H7 (cell line): ENCODE measurements around the genes WDR86 and KMT2C.

DNA sequence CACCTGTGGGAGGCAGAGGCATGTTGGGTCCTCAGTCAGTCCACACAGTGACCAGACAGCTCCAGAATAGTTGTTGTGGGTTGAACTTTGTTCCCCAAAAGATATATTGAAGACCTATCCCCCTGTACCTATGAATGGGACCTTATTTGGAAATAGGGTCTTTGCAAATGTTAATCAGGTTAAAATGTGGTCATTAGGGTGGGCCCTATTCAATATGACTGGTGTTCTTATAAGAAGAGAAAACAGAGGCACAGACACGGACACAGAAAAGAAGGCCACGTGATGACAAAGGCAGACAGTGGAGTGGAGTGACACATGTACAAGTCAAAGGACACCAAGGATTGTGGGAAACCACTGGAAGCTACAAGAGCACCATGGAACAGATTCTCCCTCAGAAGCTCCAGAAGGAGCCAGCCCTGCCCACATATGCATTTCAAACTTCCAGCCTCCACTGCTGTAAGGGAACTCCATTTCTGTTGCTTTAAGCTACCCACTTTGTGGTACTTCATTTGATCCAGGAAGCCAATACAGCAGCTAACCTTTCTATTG lies 9.3 kb upstream of the GBX1 start:
- RAMPAGE, long total RNA, result no peak

DNA sequence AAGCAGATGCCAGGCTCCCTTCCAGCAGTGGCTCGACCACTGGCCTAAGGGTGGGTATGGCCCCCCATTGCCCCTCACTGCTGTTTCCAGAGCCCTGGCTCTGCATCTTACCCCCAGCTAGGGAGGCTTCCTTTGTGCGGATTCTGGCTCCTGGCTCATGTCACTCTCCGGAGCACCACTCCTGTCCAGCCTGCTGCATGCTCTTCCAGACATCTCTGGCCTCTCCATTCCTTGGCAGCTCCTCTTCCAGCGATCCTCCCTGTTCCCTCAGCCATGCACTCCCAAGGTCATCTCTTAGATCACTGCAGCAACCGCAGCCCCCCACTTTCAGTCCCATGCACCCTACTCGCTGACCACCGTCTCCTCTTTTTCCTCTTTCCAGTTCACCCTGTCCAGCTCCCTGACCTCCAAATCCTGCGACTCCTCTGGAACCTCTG lies 6.8 kb upstream of the SMARCD3 start:
- RAMPAGE, long total RNA, result no peak

DNA sequence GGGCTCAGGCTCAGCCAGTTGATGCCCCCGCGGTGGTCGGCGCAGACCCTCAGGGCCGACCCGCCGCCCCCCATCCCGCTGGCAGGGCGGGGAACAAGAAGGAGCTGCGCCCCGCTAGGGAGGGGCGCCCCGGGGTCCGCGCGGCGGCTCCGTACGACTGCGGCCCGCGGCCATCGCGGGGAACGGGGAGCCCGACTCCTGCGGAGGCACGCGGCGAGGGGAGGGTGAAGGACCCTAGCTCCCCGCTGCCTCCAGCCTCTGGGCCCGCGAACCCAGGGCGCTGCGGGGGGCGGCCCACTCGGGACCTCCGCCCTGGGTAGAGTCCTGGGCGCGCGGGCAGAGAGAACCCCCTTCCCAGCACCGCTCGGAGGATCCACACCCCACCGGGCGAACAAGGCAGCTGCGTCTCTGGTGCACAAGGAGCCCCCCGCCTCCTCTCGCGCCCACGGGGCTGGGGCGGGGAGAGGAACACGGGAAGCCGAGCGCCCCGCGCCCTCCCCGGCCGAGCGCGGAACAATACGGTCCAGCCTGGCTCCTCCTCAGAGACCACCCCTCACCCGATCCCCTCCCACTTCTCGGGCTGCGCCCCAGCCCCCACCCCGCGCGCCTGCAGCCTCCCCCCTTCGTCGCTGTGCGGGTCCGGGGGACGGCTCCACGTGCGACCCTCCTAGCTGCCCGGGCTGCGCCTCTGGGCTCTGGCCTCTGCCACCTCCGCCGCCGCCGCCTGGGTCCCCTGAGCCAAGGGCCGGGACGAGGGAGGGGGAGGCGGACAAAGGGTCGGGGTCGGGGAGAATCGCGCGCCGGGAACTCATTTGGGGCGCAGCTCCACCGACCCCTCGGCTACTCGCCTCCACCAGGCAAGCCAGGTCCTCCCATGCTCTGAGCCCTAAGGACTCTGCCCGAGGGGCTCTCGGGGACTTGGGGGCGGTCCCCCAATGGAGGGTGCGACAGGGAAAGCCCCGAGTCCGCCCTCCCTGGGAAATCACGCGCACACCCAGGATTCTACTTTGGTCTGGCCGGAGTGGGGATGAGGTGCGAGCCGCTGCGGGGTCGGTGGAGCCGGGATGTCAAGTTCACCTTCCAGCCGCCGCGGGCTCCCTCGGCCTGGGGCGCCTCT lies at the start of gene WDR86:
Gene WDR86, minus strand, starts transcription at position 523 of the 1,117 bp plus-strand sequence.
- RAMPAGE, long total RNA, result no peak

DNA sequence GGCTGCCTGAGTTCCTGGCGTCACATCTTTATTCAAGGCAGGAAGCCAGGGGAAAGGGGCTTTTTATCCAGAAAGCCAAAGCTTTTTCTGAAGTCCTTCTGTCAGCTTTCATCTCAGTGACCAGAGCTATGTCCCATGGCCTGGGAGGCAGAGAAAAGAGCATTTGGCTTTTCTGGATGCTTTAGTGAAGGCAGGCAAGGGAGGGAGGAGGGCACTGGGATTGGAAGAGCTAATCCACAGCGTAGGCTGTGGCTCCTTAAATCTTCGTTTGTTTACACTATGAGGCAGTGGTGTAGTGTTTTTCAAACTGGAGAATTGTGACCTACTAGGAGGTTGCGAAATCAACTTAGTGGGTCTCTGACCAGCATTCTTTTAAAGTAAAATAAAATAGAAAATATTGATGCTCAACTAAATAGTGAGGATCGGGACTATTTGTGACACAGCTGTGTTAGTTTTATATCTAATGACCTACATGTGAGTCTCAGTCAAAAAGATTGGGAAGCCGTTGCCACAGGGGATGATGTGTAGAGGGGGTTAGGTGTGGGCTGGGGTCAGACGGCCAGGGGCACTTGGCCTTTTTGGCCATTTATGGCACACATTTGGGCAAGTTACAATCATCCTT lies 14.1 kb downstream of the CRYGN start:
- RAMPAGE, long total RNA, result no peak

DNA sequence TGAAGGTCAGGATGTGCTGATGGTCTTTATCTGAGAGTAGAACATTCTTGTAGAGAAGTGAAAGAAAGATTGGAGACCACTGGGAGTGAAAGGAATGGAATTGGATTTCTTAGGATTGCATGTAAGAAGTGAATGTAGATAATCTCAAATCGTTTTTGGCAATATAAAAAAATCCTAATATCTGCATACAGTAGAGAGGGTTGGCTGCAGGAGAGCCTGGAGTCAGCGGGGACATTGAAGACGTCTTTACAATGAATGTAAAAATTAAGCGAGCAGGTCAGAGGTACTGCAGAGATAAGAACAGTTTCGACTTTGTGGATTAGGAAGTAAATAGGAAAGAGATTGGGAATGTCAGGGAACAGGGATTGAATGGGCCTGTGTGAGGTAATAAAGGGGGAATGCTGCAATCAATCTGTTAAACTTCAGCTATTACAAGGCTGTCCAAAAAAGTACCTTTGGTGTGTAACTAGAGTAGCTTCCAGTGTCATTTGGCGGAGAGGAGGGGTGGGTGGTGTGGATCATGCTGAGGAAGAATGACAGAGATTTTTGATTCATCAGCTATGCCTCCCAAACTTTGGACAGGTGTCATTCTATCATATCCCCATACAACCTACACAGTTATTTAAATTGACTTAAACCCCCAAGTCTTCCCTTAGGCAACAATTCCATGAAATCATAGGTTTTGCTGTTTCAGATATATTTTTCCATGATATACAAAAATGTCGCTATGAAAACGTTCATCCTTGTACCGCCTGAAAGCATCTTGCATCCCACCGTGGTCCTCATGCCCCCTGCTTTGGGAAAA lies 128.1 kb upstream of the RHEB start:
- RAMPAGE, long total RNA, result no peak

GRCh38 chr7:151694425-151695569 lies 175.1 kb upstream of the RHEB start:
- RAMPAGE, long total RNA, result no peak

DNA sequence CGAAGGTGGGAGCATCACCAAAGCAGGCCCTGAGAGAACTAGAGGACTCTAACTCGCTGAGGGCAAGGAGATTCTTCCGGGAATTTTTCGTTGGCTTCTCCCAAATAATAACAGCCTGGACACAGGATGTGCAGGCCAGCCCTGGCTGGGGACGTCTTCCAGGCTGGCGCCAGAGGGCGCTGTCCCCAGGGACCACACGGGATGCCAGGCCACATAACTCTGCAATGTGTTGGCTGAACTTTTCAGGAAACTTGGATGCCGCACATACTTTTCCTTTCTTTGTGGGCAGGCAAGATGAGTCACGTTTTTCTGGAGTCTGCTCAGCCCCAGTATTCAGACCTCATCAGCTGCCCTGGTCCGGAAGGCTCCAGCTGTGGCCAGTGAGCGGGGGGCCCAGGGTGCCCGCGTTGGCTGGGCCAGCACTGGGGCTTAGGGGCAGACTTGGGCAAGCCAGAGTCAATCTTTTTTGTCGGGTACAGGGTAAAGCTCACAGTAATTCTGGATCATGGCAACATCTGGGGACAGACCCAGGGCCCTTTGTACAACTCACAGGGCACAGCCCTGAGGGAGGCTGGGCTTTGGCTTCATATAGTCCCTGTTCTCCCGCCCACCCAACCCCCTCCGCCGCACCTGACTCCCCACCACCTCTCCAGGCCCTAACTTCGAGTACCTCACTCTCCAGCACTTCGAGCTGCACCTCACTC lies 122.7 kb downstream of the PRKAG2 start:
- RAMPAGE, long total RNA, result no peak

DNA sequence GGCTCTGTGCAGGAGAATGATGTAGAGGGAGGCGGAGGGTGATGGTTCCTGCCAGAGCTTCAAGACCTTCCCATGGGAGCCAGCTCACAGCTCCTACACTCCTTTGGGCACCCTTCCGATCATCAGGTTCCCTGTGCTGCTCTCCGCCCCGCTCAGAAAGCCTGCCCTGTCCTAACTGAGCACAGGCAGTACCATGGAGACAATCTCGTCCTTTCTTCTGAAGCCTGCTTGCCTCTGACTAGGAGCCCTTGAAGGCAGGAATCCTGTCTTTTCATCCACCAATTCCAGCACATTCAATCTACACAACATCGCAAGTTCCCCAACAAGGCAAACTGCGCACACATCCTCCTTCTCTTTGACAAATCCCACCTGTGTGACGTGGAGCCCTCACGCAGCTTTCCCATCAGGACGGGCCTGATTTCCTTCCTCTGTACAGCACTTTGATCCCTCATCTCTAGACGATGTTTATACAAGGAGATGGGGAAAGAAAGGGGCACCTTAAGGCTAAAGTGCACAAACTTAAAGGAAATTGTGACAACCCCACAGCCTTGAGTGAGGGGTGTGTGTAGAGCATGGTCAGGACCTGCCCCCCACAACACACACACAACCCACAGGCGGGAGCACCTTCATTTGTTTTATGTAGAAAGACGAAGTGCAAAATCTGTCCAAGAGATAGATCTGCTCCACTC lies 97.3 kb downstream of the PRKAG2 start:
- RAMPAGE, long total RNA, result no peak

DNA sequence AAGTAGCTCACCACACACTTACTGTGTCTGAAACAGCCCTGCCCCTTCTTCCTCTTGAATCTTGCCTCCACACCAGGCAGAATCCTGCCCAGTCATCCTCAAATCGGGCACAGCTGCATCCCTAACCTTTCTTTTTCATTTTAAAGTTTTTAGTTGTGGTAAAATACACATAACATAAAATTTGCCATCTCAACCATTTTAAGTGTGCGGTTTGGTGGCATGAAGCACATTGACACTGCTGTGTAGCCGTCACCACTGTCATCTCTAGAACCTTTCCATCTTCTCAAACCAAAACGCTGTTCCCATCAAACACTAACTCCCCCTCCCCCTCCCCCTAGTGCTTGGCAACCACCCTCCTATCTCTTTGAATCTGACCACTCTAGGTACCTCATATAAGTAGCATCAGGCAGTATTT lies 89.9 kb downstream of the PRKAG2 start:
- RAMPAGE, long total RNA, result no peak

GRCh38 chr7:151850570-151850819 lies 26.4 kb downstream of the PRKAG2 start:
- RAMPAGE, long total RNA, result no peak

- RAMPAGE, long total RNA, result no peak
Measured at GRCh38 chr7:151866633-151867095, 10.3 kb downstream of the PRKAG2 start.

DNA sequence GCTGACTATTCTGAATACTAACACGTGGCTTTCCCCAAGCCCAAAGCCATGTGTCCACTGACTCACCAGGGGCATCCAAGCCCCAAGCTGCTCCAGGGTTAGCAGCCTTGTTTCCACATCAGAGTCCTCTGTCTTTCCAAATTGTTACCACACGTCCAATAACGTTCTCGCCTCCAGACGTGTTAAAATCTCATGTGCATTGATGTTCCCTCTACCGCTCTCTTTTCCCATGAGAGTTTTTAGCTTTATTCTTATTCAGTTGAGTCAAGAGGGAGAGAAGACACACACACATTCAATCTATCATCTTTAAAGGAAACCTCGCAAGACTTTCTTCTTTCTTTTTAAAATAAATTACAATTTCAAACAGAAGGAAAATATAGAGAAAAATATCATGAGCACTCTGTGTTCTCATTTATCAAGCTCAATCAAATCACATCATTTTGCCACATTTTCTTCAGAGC lies 8.9 kb downstream of the GALNTL5 start:
- RAMPAGE, long total RNA, result no peak

GRCh38 chr7:152136078-152137169 lies 111.0 kb downstream of the GALNT11 start:
- RAMPAGE, long total RNA, result no peak

DNA sequence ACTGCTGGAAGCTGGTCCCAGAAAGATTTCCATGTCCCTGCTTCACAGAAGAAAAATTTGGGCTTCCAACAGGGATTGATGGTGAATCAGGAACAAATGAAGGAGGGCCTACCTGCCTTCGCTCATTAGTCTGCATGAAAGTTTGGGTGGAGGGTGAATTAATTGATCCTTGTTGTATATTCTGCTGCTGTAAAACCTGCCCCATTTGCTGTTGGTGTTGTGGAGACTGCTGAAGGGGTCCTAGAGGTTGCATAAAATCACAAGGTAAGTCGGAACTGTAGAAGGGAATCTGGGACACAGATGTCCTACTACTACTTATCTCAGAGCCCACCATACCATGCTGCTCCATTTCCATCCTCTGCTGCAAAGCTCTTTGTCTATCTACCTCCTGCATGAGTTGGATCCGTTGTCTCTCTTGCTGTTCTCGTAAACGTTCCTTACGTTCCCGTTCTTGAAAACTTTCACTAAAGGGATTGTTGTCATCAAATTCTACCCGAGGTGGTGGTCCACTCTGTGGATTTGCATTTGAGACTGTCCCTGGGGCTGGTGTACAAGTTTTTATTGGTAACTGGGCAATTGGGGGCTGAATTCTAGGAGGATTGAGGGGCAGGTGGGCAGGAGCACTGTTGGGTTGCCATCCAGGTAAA lies 137.6 kb downstream of the GALNT11 start:
- RAMPAGE, long total RNA, result no peak

- RAMPAGE, long total RNA, result no peak
Measured at GRCh38 chr7:152424398-152425092, 11.3 kb downstream of the KMT2C start.

- RAMPAGE, long total RNA, result start-site peak on the minus strand at chr7:152435910-152436019, 51 reads
Measured at GRCh38 chr7:152435319-152436239, at the start of gene KMT2C. KMT2C (minus strand) TSS chr7:152436003.

GRCh38 chr7:152675373-152676046 lies 431 bp downstream of the XRCC2 start:
- RAMPAGE, long total RNA, result no peak

- RAMPAGE, long total RNA, result no peak
Measured at GRCh38 chr7:152729451-152730031, 30.0 kb upstream of the ACTR3B start.

GRCh38 chr7:153522290-153522837 lies 529.8 kb upstream of the DPP6 start:
- RAMPAGE, long total RNA, result no peak

DNA sequence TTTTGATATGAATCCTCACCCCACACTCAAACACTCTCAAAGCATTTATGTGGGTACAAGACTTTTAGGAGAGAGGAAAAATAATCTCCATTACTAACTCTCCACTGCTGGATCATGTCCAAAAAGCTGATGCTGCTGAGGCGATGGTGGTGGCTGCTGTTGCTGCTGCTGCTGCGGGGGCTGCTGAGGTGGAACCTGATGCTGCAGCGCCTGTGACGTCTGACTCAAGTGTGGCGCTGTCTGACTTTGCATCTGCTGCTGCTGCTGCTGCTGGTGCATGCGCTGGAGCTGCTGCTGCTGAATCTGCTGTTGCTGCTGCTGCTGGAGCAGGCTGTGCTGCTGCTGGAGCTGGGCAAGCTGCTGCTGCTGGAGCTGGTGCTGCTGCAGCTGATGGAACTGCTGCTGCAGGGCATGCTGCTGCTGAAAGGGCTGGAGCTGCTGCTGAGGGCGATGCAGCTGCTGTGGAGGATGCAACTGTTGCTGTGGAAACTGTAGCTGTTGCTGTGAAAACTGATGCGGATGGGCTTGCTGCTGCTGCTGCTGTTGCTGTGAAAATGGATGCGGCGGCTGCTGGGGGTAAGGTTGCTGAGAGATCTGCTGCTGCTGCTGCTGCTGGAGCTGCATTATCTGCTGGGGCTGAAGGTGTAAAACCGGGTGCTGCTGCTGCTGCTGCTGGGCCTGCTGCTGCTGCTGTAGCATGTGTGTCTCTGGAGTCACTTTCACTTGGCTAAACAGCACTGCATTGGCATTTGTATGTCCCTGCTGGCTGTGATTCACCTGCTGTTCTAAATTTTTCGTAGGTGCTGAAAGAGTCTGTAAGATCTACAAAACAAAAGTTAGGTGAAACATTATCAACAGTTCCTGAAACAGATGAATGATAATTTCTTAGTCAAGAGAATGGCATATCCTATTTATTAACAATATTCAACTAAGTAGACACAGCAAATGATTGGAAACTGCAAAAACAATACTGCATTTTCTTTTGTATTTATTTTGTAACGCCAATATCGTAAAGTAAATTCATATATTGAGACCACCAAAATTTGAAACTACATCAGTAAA lies 34.3 kb downstream of the PAXIP1 start:
- RAMPAGE, long total RNA, result no peak